ENCODE data around the genes HOXA5 and HOXA10.

- PRO-cap, 2 experiments, result no peak in any of the 2 experiments
- RAMPAGE, long total RNA, 4 experiments, result no peak in any of the 4 experiments
Observed at GRCh38 chr7:27118627-27119179, 11.9 kb downstream of the HOXA4 start.

- PRO-cap, 2 experiments, result no peak in any of the 2 experiments
- RAMPAGE, long total RNA, 4 experiments, result no peak in any of the 4 experiments
Observed at GRCh38 chr7:27138291-27139038, 5.0 kb downstream of the HOXA5 start.

DNA sequence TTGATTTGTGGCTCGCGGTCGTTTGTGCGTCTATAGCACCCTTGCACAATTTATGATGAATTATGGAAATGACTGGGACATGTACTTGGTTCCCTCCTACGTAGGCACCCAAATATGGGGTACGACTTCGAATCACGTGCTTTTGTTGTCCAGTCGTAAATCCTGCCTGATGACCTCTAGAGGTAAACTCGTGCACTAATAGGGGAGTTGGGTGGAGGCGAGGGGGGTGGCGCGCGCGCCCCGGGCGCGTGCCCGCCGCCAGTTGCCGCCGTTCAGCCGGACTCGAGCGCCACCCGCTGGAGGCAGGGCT lies at the start of gene HOXA5:
HOXA5 (minus strand) TSS at position 54 of the 310 bp plus-strand sequence.
- PRO-cap, 2 experiments, result peak in 2 of 2 experiments; most common minus-strand start position 54 of the sequence (in 2)
- RAMPAGE, long total RNA, 4 experiments, result no peak in any of the 4 experiments

GRCh38 chr7:27148611-27149238 lies 1.2 kb upstream of the HOXA6 start:
- PRO-cap, 2 experiments, result no peak in any of the 2 experiments
- RAMPAGE, long total RNA, 4 experiments, result no peak in any of the 4 experiments

- PRO-cap, 2 experiments, result no peak in any of the 2 experiments
- RAMPAGE, long total RNA, 4 experiments, result no peak in any of the 4 experiments
Observed at GRCh38 chr7:27149239-27149661, 1.7 kb upstream of the HOXA6 start.

DNA sequence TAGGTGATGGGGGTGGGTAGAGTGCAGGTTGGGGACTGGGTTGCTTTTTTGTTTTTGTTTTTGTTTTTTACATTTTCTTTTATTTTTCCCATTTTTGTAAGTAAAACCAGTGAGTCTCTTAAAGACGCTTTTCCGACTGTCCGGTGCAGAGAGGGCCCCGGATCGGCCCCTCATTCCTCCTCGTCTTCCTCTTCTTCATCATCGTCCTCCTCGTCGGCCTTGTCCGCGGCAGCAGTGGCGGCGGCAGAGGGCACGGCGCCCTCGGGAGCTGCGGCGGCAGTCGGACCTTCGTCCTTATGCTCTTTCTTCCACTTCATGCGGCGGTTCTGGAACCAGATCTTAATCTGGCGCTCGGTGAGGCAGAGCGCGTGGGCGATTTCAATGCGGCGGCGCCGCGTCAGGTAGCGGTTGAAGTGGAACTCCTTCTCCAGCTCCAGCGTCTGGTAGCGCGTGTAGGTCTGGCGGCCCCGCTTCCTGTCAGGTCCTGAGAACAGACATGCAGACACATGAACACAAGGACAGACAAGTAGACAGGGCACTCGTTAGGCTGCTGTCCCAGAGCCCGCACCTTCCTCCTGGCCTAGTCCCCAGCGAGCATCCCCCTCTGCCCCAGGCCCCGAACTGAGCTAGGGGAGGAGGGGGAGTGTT lies 1.6 kb downstream of the HOXA7 start:
- PRO-cap, 2 experiments, result no peak in any of the 2 experiments
- RAMPAGE, long total RNA, 4 experiments, result no peak in any of the 4 experiments

DNA sequence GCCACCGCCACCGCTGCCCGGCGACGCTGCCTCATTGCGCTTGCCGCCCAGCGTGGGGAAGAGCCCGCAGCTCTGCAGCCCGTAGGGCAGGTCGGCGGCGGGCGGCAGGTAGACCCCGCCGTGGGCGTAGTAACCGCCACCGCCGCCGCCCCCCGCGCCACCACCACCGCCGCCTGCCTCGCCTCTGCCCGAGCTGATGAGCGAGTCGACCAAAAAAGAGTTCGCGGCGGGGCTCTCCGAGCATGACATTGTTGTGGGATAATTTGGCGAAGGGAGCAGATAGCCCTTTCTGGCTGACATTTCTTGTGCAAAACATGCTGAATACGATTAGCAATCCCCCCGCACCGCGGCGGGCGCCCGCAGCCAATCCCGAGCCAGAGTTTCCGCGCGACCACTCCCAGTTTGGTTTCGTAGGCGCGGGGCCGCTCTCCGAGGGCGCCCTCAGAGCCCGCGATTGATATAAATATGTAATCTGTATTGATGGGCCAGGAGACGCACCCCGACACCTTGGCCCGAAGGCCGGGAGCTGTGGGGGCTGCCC lies at the start of gene HOXA10:
HOXA10 (minus strand) TSS at position 314 of the 541 bp plus-strand sequence.
- PRO-cap, 2 experiments, result no peak in any of the 2 experiments
- RAMPAGE, long total RNA, 4 experiments, result no peak in any of the 4 experiments

GRCh38 chr7:27178323-27178981 lies 4.3 kb upstream of the HOXA10 start:
- PRO-cap, 2 experiments, result no peak in any of the 2 experiments
- RAMPAGE, long total RNA, 4 experiments, result no peak in any of the 4 experiments

- PRO-cap, 2 experiments, result no peak in any of the 2 experiments
- RAMPAGE, long total RNA, 4 experiments, result no peak in any of the 4 experiments
Observed at GRCh38 chr7:27198646-27199301, 1.1 kb downstream of the HOXA13 start.

DNA sequence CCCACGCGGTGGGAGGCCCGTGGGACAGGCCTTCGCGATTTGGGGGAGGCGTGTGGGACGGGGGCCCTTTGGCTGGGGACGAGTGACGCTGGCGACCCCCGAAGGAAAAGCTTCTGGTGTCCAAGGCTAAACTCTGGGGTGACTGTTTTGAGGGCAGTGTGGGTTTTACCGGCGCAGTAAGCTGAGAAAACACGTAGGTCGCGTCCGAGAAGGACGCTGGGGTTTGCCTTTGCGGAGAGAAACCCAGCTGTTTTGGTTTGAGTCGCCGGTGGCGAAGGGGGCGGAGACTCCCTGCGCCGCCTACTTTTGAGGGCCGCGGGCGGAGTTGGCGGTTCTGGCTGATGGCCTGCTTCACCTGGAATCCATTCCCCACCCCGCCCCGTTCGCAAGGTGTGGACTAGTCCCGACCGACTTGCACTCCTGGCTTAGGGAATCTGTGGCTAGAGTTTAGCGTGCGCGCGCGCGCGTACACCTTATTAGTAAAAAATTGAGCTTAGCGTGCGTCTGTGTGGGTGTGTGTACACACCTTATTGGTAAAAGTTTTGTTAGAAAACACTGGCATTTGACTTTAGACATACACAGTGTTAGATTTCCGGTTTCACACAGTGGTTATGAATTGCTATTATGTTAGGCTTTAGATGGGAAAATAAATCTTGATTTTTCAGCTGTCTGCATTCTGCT lies 694 bp downstream of the TAX1BP1 start:
- PRO-cap, 2 experiments, result peak in 1 of 2 experiments; most common plus-strand start position 365 of the sequence (in 1); most common minus-strand start position 254 of the sequence (in 1)
- RAMPAGE, long total RNA, 4 experiments, result no peak in any of the 4 experiments

- PRO-cap, 2 experiments, result peak in 1 of 2 experiments; most common plus-strand start chr7:27884041 (in 1)
- RAMPAGE, long total RNA, 4 experiments, result no peak in any of the 4 experiments
Observed at GRCh38 chr7:27883703-27884426, 143.9 kb downstream of the TAX1BP1 start.

DNA sequence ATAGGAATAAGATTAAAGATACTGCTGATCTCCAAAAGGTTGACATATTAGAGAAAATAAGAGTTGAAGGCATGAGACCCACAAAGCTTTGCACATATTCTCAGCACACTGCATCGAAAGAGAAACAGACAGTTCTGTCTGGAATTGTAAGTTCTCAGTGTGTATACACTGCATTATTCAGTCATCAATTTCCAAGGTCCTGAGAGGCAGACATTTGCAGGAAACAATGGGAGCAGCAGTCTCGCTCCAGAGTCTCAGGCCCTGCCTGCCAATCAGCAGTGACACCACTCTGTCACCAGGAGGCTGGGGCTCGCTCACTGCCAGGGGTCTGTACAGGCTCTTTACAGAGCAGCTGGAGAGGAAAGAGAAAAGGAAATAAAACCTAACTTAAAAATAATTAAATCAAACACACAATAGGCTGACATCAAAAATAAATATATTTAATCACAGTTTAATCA lies 36.3 kb downstream of the JAZF1 start:
- PRO-cap, 2 experiments, result no peak in any of the 2 experiments
- RAMPAGE, long total RNA, 4 experiments, result no peak in any of the 4 experiments

DNA sequence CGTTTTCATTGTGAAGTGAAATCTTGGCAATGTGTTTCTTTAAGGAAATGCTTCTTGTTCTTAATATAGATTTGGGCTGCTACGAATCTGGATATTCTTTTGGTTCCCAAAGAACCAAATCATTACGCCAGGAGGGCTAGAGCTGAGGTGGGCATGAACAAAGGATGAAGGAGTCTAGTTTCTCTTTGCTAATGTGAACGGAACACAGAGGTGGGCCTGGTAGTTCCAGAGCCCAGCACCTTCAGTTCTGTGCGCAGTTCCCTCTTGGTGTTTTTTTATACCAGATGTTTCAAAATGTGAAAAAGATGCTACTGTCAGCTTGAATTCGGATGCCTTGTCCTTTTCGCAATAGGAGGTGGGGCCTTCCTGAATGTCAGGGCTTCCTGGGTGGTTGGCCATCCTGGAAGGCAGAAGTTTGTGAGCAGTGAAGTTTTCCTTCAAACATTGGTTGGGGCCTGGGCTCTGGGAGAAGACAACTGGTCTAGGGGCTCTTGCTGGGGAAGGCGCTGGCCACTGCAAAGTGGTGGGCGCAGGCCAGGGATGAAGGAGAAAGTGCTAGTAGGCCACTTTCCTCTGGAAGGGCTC lies 56.6 kb upstream of the JAZF1 start:
- PRO-cap, 2 experiments, result no peak in any of the 2 experiments
- RAMPAGE, long total RNA, 4 experiments, result no peak in any of the 4 experiments

GRCh38 chr7:28239924-28240280 lies 59.3 kb upstream of the JAZF1 start:
- PRO-cap, 2 experiments, result no peak in any of the 2 experiments
- RAMPAGE, long total RNA, 4 experiments, result no peak in any of the 4 experiments

- PRO-cap, 2 experiments, result no peak in any of the 2 experiments
- RAMPAGE, long total RNA, 4 experiments, result no peak in any of the 4 experiments
Observed at GRCh38 chr7:28623285-28623696, 211.0 kb downstream of the CREB5 start.

DNA sequence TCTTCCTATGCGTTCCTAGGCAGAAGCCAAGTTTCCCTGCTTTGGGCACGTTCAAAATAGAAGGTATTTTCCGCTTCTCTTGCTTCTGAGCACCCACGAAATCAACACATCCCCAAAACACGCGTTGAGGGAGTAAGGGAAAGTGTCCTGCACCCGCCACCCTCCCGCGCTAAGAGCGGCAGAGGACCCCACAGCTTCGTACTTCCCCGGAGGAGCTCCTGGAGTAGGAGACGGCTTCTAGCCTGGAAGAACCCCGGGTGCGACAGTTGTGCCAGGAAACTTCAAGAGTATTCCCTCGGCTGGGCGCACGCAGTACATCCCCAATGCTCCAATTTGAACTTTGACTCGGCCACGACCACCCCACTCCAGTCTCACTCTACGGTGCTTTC lies 424 bp downstream of the CPVL start:
- PRO-cap, 2 experiments, result no peak in any of the 2 experiments
- RAMPAGE, long total RNA, 4 experiments, result no peak in any of the 4 experiments

DNA sequence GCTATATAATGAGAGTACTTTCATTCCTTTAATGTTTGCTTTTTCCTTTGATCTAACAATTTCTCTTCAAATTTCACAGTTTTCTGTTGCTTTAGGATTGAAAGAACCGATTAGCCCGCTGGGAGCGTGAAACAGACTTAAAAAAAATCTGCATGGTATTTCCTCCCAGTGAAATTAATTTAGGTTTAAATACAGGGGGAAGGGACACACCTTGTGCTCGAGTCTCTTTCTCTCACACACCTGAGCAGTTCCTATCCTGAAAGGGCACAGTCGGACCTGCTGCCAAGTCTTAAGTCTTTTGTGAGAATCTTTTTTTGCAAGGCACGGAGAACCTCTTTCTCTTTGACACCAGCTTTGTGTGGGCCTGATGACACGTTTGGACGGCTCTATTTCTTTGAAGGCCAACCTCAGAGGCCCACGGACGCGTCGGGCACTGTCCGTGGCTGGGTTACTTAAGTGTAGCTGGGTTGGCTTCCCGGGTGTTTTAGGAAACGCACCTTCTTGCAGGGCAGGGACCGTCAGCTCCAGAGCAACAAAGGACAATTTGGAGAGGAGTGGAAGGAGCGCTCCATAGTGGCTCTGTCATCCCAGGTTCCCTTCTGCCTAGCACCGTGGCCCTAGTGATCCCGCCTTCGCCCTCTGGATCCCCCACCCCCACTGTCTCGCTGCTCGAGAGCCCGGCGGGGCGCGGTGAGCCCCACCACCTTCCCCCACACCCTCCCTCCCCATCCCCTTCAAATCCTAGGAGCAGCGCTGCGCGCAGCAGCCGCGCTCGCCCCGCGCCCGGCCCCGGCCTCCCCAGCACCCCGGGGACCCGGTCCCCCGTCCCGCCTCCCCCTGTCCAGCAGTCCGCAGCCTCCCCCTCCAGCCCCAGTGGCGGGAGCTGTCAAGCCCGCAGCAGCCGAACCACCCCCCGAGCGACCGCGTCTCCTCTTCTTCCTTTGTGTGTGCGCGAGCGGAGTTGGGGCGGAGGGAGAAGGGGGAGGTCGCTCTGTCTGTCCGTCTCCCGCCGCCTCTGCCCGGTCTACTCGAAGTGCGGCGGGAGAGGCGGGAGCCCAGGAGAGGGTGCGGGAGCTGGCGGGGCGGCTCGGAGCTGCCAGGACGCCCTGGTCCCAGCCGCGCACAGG lies 733 bp upstream of the CHN2 start:
- PRO-cap, 2 experiments, result peak in 1 of 2 experiments; most common plus-strand start position 542 of the sequence (in 1)
- RAMPAGE, long total RNA, 4 experiments, result start-site peak on the plus strand in 2 of 4 experiments, centred at positions 941 to 997 of the sequence, 18 to 21 reads per replicate

GRCh38 chr7:29206144-29206598 lies 11.6 kb downstream of the CHN2 start:
- PRO-cap, 2 experiments, result no peak in any of the 2 experiments
- RAMPAGE, long total RNA, 4 experiments, result no peak in any of the 4 experiments

DNA sequence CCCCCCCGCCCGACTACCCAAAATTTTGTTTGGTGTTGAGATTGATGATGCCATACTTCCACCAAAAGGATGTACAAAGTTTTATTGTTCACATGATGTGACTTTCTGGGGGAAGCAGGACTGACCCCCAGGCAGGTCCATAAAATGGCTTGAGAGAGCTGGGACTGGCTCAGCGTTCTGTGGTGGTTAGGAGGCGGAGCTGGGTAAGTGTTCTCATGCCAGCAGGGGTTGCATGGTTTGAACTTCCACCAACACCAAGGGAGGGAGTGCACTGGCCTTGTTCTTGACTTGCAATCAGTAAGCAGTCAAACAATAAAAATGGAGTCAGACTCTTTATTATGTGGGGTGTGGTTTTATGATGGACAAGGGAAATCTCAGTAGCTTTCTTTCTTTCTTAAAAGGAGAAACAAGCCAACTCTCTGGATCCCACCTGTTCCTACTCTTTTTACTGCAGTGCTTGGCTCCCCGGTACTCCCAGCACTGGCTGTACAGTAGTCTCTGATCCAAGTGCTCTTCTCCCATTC lies 95.4 kb upstream of the PRR15 start:
- PRO-cap, 2 experiments, result no peak in any of the 2 experiments
- RAMPAGE, long total RNA, 4 experiments, result no peak in any of the 4 experiments

GRCh38 chr7:29479315-29480437 lies 84.0 kb upstream of the PRR15 start:
- PRO-cap, 2 experiments, result peak in 1 of 2 experiments; most common plus-strand start chr7:29480053 (in 1)
- RAMPAGE, long total RNA, 4 experiments, result start-site peak on the plus strand in 2 of 4 experiments, at chr7:29479691-29480120 at its widest, 19 to 62 reads per replicate

Data from upper lobe of left lung (tissue), 5 donors.